Bronchial lymph node (tissue), 1 donor: Measurements from ENCODE around the genes HOXD9, PRKRA and PLEKHA3.

DNA sequence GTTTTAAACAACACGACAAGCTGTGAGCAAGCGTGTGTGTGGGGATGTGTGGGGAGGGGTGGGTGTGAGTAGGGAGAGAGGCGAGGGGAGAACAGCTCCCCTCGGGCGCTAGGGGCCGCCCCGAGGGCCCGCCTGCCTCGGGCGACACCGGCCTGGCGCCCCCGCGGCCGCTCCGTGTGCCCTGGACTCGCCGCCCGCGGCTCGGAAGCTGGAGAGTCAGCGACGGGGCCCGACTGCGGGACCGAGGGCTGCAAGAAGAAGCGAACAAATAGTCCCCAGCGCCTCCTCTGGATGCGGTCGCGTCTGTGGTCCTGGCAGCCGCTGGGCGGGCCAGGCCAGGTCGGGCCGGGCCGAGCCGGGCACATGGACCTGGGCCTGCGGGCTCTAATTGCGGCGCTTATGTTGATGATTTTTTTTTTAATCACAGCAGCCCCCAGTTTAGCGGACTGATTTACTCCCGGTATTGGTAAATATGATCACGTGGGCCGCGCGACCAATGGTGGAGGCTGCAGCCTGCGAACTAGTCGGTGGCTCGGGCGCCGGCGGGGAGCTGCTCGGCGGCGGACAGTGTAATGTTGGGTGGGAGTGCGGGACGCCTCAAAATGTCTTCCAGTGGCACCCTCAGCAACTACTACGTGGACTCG, at the start of gene HOXD9:
Gene HOXD9, plus strand, starts transcription at position 523 of the 644 bp plus-strand sequence.
- PRO-cap: bidirectional peak, plus-strand start at position 523 of the sequence, minus-strand start at position 390 of the sequence

DNA sequence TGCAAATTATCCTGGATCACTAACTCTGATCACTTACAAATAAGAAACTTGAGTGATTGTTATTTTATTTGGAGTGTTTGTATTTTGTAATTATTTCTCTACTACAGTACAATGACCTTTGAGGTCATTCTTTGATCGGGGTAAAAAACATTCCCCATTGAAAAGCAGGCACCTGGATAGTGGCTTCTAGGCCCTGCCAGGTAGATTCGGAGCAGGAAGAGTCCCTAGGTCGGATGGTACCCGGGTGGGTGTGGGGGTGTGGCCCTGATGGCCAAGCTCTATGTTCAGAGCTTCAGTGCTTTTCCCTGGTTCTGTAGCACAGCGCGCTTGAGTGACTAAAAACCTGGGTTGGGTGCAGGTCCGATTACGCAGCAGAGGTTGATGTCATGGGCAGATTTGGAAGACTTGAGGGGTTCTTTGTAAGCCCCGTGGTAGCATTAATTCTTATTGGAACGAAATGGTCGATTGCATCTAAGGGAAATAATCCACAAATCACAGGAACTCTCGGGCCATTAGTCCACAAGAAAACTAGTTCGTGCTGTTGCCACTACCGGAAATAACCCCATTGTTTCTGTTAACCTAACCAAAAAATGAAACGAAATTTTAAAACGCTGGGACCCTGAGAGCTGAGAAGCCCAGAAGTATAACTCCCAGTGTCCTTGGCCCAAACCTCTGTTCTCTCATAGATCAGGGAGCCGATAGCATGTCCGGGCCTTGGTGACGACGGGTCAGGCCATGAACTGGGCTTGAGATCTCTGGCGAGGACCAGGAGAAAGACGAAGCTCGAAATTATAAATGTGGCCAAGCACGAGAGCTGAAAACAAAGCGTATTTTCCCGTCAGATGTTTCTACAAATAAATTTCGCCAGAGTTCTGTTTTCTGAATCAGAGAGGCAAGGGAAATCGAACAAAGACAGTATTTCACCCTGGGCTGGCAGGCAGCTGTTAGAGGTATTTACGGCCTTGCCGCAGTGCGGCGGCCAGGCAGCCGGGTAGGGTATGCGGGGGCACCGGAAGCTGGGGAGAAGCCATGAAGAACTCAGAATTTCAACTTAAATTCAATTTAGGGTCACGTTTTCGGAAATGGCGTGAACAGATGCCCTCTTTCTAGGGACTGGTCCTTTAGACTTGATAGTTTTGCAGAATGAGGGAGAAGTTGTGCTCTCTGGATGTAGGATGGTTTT, 9.2 kb downstream of the HOXD8 start:
- PRO-cap: no peak

- PRO-cap: no peak
These were observed 2.6 kb upstream of the HOXD4 start for GRCh38 chr2:176148688-176149260.

DNA sequence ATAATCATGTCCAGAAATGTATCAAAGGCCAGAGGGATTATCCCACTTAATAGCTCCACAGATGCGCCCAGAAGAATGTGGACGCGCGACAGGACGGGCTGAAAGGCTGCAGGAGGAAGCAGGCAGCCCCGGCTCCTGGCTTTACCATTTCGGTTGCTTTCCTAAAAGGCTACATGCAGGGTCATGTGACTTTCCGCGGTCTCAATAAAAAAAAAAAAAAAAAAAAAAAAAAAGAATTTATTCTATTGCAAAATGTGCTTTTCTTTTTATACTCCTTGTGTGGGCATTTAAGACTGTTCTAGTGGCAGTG, 369.5 kb downstream of the MTX2 start:
- PRO-cap: no peak

DNA sequence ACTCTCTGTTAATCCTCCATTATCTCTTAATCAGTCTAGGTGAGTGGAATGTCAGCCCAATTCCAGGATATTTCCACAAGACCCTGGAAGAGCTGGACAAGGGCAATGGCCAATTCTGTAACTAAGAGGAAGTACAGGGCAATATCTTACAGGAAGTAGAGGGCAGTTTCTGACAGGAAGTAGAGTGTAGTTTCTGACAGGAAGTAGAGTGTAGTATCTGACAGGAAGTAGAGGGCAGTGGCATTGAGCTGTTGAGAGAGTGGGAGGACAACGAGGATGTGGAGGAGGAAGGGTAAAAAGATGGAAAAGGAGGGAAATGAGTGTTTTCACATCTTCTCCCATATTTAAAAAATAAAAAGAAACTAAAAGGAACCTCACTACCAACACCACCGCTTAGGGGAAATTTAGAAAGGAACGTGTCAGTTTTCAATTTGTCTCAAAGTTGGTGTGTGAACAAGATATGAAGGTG, 431.0 kb upstream of the HNRNPA3 start:
- PRO-cap: unidirectional peak, plus-strand start at position 243 of the sequence

- PRO-cap: no peak
These were observed 16.1 kb downstream of the HNRNPA3 start for GRCh38 chr2:177228511-177229301.

DNA sequence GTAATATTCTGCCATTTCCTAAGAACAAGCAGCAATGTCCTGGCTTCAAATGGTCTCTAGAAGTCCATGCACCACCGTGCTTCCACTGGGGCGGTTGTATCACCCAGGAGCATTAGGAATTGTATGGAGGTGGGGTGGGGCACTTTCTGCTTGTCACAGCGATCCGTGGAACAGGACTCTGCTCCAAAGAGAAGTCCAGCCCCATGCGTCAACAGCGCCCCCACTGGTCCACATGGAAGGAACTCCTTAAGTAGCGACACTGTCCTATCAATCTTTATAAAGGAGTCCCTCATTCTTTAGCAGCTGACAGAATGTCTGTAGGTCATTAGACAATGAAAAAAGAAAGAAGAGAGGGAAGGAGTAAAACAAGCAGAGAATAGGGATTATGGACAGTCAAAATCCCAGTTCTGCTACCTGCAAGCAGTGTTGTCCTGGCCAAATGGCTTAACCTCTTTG, 10.1 kb downstream of the NFE2L2 start:
- PRO-cap: no peak

GRCh38 chr2:177261833-177262987, 2.3 kb downstream of the NFE2L2 start:
- PRO-cap: unidirectional peak, plus-strand start at chr2:177262641

GRCh38 chr2:177332250-177332898, 60.2 kb upstream of the AGPS start:
- PRO-cap: no peak

GRCh38 chr2:177727908-177728634, 109.5 kb upstream of the TTC30A start:
- PRO-cap: no peak

DNA sequence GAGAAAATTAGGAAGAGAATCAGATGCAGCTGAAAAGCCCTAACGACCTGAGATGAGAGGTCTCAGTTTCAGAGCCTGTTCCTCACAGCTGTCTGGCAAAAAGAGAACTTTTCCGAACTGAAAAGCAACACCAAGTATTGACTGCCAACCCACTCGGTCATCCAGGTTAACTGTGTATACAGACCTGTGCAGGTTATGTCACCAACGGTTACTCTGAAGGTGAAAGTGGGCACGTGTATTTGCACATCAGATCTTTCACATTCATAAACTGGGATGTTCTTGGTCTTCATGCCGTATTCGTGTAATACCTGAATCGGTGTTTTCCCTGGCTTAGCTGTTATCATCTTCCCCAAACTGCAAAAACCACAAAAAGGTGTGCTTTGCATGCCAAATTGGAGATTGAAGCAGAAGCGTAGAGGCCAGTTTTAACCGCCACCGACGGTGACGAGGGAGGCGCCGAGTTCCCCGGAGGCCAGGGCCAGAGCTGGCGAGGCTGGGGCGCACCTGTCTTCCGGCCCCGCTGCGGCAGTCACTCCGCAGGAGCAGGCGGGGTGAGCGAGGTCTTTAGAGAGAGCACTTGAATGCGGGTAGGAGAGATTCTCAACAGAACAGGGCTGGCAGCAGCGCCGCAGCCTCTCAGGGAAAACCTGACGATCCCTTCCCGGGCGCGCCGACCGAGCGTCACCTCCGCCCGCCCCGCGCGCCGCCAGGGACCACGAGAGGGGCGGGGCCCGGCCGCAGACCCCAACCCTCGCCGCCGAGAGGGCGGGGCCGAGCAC, 728 bp downstream of the PRKRA start:
- PRO-cap: bidirectional peak, plus-strand start at position 459 of the sequence, minus-strand start at position 339 of the sequence; bidirectional peak, plus-strand start outside the sequence, minus-strand start at position 649 of the sequence

DNA sequence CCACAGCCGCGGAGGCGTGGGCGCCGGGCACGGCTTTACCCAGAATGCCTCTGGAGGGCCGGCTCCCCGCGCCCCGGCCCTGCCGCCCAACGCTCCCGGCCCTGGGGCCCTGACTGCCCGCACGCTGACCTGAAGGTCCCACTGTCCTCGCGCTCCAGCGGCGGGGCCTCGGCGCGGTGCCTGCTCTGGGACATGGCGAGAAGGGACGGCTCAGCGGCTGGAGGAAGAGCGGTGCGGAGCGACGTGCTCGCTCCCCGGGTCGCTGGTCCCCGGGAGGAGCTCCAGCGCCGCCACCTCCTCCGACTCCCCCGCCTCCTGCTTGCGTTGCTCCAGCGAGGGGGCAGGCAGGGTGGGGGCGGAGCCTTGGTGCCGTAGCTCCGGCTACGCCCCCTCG, at the start of gene PRKRA:
Gene PRKRA, minus strand, starts transcription at position 339 of the 394 bp plus-strand sequence.
- PRO-cap: bidirectional peak, plus-strand start at position 42 of the sequence, minus-strand start outside the sequence; bidirectional peak, plus-strand start outside the sequence, minus-strand start at position 264 of the sequence

DNA sequence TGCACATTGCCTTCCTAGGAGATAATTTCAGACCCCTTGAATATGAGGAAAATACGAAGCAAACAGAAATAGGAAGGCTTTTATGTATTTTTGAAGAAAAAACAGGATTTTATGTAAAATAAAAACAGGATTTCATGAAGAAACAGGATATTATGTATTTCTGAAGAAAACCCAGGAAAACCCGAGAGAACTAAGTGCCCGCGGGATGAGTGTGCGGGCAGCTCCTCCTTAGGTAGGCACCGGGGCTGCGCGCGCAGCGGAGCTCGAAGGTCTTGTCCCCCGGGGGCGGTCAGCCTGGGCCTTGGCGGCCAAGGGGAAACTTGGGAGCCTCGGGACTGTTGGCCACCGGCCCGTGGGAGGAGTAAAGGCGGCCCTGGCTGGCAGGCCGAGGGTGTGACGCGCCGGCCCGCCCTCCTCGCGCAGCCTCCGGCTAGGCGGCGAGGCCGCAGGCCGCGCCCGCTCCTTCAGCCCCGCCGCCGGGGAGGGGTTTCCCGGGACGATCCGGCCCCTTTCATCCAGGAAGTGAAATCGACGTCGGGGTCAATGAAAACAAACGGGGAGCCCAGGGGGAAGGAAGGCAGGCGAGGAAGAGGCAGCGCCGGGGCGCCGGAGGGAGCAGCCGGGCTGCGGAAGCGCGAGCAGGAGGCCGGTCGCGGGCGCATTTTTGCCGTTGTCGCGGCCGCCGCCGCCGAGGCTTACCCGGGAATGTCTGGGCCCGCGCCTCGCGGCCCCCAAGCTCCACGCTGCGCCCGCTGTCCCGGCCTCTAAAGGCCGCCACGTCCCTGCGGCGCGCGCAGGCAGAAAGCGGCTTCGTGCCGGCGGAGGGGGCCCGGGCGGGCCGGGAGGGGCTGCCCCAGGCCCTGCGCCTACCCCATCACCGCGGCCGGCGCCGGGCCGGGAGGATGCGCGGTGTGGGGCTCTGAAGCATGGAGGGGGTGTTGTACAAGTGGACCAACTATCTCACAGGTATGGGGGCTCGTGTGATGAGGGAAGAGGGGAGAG, at the start of gene PLEKHA3:
Gene PLEKHA3, plus strand, starts transcription at position 514 of the 1,002 bp plus-strand sequence.
- PRO-cap: bidirectional peak, plus-strand start at position 543 of the sequence, minus-strand start at position 428 of the sequence

DNA sequence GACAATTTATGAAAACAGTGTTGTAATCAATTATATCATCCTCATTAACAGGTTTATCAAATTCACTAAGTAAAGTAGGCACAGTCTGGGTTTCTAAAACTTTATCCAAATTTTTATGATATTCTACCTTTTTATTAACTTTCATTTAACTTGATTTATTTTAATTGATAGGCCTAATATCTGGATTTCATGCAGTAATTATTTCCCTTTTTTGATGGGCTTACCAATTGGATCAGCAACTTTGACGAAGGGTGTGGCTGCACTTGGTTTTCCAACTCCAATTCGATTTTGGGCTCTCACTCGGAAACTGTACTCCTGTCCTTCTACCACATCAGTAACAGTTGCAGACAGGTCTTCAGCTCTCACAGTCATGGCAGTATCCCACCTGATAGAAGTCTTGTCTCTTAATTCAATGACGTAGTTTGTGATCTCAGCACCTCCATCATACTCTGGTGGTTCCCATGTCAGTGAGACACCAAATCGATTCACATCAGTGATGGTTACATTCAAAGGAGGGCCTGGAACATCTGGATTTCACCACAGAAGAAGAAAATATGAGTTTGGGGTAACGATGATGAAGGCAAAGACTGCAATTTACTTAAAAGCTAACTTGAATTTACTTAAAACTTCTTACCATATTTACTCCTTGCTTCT, 137.4 kb downstream of the PLEKHA3 start:
- PRO-cap: no peak

GRCh38 chr2:178618209-178618586, 137.9 kb downstream of the PLEKHA3 start:
- PRO-cap: no peak

DNA sequence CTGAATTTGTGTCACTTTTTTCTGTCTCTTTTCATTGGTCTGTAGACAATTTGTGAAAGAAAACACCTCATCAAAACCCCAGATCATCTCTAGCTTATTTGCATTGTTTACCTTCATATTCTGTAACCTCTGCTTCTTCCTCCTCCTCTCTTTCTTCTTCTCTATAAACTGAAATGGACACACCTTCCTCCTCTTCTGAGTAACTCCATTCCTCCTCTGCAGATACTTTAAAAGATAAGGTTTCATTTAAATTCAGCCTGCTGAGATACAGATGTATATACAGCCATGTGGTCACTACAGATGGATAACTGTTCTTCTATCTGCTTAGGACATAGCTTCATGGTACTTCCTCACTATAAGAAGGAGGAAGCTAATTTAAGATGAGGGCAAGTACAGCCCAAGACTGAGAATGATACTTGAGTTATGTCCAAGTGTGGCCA, 119.2 kb downstream of the TTN start:
- PRO-cap: no peak

DNA sequence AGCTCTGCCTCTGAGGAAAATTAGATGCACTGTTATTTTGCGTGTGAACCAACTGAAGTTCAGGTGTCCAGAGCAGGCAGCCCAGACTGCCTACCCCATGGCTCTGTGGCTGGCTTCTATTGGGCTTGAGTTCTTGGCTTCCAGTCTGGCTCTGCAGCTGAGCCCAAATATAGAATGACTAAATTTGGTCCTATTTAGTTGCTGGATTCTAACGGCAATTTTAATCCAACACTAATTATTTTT, 3.2 kb downstream of the TTN start:
- PRO-cap: no peak

GRCh38 chr2:178819977-178820490, 12.8 kb upstream of the TTN start:
- PRO-cap: unidirectional peak, minus-strand start at chr2:178820192

- PRO-cap: no peak
These were observed 10.3 kb downstream of the SESTD1 start for GRCh38 chr2:179254227-179254890.

- PRO-cap: unidirectional peak, plus-strand start at chr2:179263213
These were observed 1.6 kb downstream of the SESTD1 start for GRCh38 chr2:179263112-179263355.